Right lobe of liver (tissue), 4 donors: ENCODE measurements around the gene SCN7A.

DNA sequence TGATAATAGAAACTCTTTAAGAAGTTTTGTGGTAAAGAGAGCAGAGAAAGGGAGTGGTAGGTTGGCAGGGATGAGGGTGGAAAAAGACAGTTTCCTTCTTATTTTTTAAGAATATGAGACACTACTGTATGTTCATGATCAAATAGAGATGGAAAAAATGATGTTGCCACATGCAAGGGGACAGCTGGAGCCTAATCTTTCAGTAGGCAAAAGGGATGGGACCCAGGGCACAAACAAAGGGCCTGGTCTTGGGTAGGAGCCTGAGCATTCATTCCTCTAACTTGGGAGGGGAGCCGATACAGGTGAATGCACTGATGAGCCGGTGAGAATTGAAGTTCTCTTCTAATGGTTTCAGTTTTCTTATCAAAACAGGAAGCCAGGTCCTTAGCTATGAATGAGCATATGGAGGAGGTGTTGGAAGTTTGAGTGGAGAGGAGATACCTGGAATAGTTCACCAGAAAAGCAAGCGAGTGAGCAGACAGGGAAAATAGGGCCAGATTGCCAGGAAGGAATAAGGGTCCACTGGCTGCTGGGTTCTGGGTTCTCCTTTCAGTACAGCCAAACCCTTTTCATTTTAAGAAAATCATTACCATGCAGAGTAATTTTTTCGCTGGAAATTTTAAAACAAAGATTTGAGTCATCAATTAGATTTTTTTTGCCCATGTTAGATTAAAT is 10.1 kb downstream of the DPP4 start:
- PRO-cap, 4 experiments: no peak in any of the 4 experiments
- RAMPAGE, long total RNA, 2 experiments: no peak in any of the 2 experiments

GRCh38 chr2:163667299-163668136 is 68.3 kb downstream of the FIGN start:
- PRO-cap, 4 experiments: no peak in any of the 4 experiments
- RAMPAGE, long total RNA, 2 experiments: no peak in any of the 2 experiments

DNA sequence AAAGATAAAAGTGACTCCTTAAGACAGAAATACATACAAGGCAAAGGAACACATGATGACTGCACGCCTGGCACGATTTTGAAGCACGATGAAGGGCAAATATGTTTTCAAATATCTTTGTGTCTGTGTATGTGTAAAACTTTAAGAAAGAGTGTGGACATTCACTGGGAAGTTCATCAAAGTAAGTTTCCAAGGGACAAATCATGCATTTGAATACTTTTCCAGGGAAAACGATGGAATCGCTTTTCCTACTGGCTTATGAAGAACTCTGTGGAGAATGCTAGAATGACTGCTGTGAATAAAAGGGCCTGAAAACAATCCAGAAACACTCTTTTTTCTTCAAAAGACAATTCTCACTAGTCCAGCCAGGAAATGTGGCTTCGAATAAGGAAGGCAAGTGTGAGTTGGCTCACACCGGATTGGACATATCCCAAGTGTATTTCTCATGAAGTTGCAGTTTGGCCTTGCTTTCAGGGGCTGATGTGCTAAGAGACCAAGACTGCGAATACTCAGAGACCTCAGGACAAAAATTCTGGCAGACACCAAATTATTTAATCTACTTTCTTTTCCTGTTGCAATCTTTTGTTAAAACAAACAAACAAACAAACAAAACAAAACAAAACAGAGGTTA is 54.1 kb downstream of the FIGN start:
- PRO-cap, 4 experiments: no peak in any of the 4 experiments
- RAMPAGE, long total RNA, 2 experiments: no peak in any of the 2 experiments

- PRO-cap, 4 experiments: peak in 3 of 4 experiments; most common plus-strand start chr2:164568643 (in 1); most common minus-strand start chr2:164568470 (in 2)
- RAMPAGE, long total RNA, 2 experiments: start-site peak on the minus strand in 2 of 2 experiments, at chr2:164568467-164568536 at its widest, 291 to 328 reads per replicate
These were observed 52.9 kb downstream of the GRB14 start for GRCh38 chr2:164568340-164568742.

- PRO-cap, 4 experiments: peak in 4 of 4 experiments; most common plus-strand start chr2:164621107 (in 2); most common minus-strand start chr2:164620881 (in 1)
- RAMPAGE, long total RNA, 2 experiments: start-site peak on the minus strand in 2 of 2 experiments, at chr2:164621144-164621159 at its widest, 48 to 65 reads per replicate
These were observed 480 bp downstream of the GRB14 start for GRCh38 chr2:164620654-164621349.

GRCh38 chr2:164675741-164676068 is 54.4 kb upstream of the GRB14 start:
- PRO-cap, 4 experiments: no peak in any of the 4 experiments
- RAMPAGE, long total RNA, 2 experiments: no peak in any of the 2 experiments

GRCh38 chr2:164700528-164700989 is 79.3 kb upstream of the GRB14 start:
- PRO-cap, 4 experiments: no peak in any of the 4 experiments
- RAMPAGE, long total RNA, 2 experiments: start-site peak on the minus strand in 1 of 2 experiments, at chr2:164700575-164700725 at its widest, 23 to 27 reads per replicate

DNA sequence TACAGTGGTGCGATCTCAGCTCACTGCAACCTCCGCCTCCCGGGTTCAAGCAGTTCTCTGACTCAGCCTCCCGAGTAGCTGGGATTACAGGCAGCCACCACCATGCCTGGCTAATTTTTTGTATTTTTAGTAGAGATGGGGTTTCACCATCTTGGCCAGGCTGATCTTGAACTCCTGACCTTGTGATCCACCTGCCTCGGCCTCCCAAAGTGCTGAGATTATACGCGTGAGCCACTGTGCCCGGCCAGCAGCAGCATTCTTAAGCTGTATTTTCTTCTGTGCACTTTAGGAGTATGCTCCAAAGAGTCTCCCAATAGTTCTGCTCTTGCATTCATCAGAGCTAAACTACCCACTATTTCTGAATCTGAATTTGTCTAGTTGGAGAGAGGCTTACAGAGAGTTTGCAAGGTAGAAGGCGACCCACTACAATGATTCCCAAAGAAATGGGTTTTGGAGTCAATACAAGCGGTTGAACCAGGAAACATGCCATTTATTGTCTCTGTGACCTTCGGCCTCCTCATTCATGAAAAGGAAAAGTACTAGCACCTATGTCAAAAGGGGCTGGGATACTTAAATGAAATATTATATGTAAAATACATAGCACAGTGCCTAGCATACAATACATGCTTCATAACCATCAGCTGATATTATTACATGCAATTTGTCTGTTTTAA is 89.5 kb upstream of the GRB14 start:
- PRO-cap, 4 experiments: peak in 2 of 4 experiments; most common minus-strand start position 257 of the sequence (in 1)
- RAMPAGE, long total RNA, 2 experiments: no peak in any of the 2 experiments

GRCh38 chr2:164754132-164755212 is 87.2 kb downstream of the COBLL1 start:
- PRO-cap, 4 experiments: peak in 1 of 4 experiments; most common plus-strand start chr2:164754882 (in 1); most common minus-strand start chr2:164754593 (in 1)
- RAMPAGE, long total RNA, 2 experiments: no peak in any of the 2 experiments

- PRO-cap, 4 experiments: no peak in any of the 4 experiments
- RAMPAGE, long total RNA, 2 experiments: no peak in any of the 2 experiments
These were observed 56.2 kb downstream of the COBLL1 start for GRCh38 chr2:164785064-164786084.

DNA sequence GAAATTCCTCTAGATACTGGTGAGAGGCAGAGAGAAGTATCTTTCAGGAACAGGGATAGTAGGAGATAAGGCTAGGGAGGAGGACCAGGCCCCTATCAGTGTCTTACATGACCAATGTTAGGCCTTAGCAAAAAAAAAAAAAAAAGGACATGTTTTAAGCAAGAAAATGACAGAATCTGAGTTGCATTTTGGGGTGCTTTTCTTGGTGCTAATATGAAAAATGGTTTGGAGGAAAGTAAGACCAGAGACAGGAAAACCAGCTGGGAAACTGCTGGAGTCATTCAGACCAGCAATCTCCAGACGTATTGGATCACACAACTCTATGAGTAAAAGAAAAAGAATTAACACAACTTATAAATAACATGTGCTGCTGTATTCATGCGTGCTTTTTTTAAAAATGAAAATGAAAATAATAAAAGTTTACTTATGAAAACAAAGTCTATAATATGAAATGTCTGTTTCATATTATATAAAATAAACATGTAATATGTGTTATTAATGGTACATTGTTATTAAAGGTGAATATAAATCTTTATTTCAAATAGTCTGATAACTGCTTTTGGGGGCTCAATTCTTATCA is 37.6 kb downstream of the COBLL1 start:
- PRO-cap, 4 experiments: no peak in any of the 4 experiments
- RAMPAGE, long total RNA, 2 experiments: no peak in any of the 2 experiments

GRCh38 chr2:164913725-164914591 is 41.4 kb downstream of the SLC38A11 start:
- PRO-cap, 4 experiments: peak in 1 of 4 experiments; most common plus-strand start chr2:164914325 (in 1)
- RAMPAGE, long total RNA, 2 experiments: no peak in any of the 2 experiments

- PRO-cap, 4 experiments: no peak in any of the 4 experiments
- RAMPAGE, long total RNA, 2 experiments: no peak in any of the 2 experiments
These were observed 36.4 kb upstream of the SLC38A11 start for GRCh38 chr2:164991622-164992130.

DNA sequence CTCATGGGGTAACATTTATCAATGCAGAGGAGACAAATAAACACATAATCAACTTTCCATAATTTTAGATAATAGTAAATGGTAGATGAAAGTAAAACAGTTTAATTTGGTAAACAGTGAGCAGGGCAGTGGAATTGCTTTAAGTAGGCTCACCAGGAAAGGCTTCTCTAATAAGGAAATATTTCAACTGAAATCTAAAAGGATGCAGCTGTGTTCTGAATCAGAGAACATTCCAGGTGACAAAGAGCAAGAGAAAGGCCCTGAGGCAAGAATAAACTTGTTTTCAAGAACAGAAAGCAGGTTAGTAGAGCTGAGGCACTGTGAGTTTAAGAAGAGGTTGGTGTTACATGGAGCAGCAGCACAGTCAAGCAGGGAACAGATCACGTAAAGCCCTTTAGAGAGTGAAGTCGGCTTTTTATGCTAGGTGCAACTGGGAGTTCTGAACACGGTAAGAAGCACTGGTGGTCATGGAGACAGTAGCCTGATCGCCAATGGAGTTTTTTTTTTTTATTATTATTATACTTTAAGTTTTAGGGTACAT is 57.0 kb upstream of the SCN1A start:
- PRO-cap, 4 experiments: no peak in any of the 4 experiments
- RAMPAGE, long total RNA, 2 experiments: no peak in any of the 2 experiments

DNA sequence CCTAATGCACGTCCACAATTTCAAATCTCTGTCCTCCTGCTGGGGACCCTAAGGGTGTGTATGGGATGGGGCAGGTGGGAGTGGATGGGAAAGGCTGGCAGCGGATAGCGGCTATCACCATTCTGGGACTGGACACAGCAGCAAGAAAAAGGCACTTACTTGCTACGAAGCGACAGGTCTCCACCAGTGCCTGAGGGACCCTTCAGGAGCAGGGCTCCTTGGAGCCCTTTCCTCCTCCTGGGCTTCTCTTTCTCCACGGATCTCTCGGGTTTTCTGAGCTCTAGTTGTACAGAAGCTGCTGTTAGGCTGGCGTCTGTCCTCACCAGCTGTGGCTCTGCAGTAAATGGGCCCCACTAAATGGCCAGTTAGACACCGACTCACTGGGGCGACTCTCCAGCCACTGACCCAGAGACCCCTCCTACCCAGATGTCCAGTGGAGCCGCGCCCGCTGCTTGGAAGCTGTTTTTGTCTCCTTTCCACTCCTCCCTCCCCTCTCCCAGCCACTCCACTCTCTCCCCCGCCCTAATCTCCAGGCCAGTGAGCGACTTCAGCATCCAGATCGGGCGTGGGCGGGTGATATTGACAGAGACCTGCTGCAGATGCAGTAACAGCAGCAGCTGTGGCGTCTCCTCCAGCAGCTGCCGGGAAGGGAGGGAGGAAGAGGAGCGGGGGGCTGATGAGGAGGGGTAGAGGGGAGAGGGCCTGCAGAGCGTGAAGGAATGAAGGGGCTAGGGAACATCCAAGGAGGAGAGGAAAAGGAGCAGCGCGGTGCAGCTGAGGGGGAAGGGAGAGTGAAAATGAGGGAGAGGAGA is at the start of gene SCN7A:
Gene SCN7A, minus strand, starts transcription at position 441 of the 812 bp plus-strand sequence.
- PRO-cap, 4 experiments: peak in 1 of 4 experiments; most common plus-strand start position 557 of the sequence (in 1); most common minus-strand start position 432 of the sequence (in 1)
- RAMPAGE, long total RNA, 2 experiments: start-site peak on the minus strand in 1 of 2 experiments, centred at position 393 of the sequence, 102 reads per replicate

GRCh38 chr2:166661234-166661617 is 167.2 kb upstream of the SCN7A start:
- PRO-cap, 4 experiments: no peak in any of the 4 experiments
- RAMPAGE, long total RNA, 2 experiments: no peak in any of the 2 experiments

DNA sequence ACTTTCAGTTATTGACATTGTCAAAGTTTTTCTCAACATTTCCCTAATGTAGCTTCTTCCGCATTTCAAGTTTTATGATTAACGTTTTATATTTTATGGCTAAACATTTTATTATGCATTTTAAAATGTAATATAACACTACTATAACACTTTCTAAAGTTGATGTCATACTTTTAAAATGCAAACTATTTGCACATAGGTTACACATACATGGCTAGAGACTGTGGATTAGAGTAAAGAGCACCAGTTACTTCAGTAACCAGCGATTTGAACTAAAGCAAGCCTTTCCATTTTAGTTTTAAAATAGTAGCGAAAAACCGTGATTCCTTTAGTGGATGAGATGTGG is 91.0 kb downstream of the B3GALT1 start:
- PRO-cap, 4 experiments: no peak in any of the 4 experiments
- RAMPAGE, long total RNA, 2 experiments: no peak in any of the 2 experiments

GRCh38 chr2:167944987-167945466 is 302.4 kb downstream of the STK39 start:
- PRO-cap, 4 experiments: no peak in any of the 4 experiments
- RAMPAGE, long total RNA, 2 experiments: no peak in any of the 2 experiments

- PRO-cap, 4 experiments: no peak in any of the 4 experiments
- RAMPAGE, long total RNA, 2 experiments: no peak in any of the 2 experiments
These were observed 24.3 kb downstream of the CERS6 start for GRCh38 chr2:168480319-168480838.

DNA sequence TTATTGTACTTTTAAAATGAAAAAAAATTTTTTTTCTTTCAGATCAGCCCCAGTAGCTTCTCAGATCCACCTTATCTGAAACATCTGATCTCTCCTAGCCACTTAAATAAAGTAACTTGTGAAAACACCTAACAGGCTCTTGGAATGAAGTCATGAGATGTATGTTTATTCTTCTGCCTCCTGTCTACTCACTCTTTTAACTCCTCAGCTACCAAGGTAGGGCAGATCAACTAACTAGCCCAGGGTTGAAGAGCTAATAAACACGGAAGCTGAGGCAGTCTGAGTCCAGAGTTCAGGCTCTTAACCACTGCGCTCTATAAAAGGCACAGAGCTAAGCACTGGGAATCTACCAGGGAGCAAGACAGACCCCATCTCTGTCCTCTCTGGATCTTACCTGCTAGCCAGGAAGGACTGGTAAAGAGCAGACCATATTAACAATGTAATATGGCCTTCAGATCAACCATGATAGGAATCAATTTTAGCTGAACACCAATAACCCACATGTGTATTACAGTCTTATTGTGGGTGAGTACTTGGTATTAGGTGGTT is 37.2 kb downstream of the CERS6 start:
- PRO-cap, 4 experiments: no peak in any of the 4 experiments
- RAMPAGE, long total RNA, 2 experiments: no peak in any of the 2 experiments